Renal cortical epithelial cell (primary cell): Measurements from ENCODE around the gene GTF2B.

GRCh38 chr1:82837851-82838213 lies 1037.1 kb downstream of the ADGRL2 start:
- RRBS, result no CpG with 5 or more reads among the region's 3 CpGs

- RRBS, result no CpG with 5 or more reads among the region's 5 CpGs
Observed at GRCh38 chr1:83746200-83746670, 252.7 kb downstream of the TTLL7 start.

DNA sequence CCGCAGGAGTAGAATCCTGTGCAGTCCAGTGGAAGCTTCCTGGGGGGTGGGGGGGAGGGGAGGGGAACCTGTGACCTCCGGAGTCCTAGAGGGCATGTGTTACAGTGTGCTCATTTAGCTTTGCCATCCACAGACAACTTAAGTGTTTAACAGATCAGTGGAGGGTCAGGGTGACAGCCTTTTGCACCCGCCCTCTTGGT lies 18.1 kb upstream of the PRKACB start:
- RRBS, result no CpG with 5 or more reads among the region's 3 CpGs

- RRBS, result no CpG with 5 or more reads among the region's 7 CpGs
Observed at GRCh38 chr1:84253697-84254316, 47.7 kb upstream of the SAMD13 start.

DNA sequence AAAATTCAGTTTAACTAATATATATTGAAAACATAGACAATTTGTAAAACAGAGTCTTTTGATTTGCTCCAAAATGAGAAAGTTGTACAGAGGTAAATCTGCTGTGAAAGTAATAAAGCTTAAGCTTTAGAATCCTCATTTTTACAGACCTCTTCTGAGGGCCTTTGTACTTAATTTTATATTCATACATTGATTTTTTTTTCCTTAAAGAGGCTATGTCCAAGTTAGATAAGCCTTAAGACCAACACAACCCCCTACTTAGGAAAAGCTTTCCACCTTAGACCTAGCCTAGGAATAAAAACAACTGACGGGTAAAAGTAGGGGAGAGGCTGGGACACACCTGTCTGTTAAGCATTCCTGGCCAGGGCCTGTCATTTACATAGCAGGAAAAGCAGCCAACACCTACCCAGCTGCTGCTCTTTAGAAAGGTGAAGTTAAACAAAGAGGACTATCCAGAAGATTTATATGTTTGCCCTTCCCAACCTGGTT lies 29.2 kb upstream of the SAMD13 start:
- RRBS, result no CpG with 5 or more reads among the region's 1 CpG

- RRBS, result no CpG with 5 or more reads among the region's 2 CpGs
Observed at GRCh38 chr1:84299446-84299738, 2.1 kb upstream of the SAMD13 start.

DNA sequence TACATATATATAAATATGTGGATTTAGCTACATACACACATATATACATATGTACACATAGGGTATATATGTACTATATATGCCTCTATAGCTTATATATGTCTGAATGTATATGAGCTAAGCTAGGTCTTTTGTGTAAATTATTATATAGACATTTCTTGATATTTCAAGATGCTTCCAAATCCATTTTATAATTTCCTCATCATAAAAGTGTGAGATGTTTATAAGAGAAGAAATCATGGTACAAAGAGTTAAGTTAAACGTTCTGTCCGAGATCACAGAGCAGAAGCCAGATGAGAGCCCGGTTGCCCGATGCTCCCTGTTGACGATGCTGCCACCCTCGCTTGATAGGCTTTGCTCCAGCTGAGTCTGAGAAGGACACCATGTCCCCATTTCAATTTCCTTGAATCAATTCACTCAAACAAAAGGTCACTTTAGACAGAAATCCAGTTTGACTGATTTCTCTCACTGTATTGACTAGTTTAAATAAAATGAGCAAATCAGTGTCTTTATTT lies 34.9 kb downstream of the DNASE2B start:
- RRBS, result no CpG with 5 or more reads among the region's 6 CpGs

- RRBS, result no CpG with 5 or more reads among the region's 11 CpGs
Observed at GRCh38 chr1:84619155-84619771, 45.0 kb upstream of the CTBS start.

GRCh38 chr1:84690582-84690989 lies 325 bp upstream of the SSX2IP start:
- RRBS, result 2% methylated on average over 13 of the region's 33 CpGs

- RRBS, result no CpG with 5 or more reads among the region's 1 CpG
Observed at GRCh38 chr1:84692901-84693207, 2.6 kb upstream of the SSX2IP start.

DNA sequence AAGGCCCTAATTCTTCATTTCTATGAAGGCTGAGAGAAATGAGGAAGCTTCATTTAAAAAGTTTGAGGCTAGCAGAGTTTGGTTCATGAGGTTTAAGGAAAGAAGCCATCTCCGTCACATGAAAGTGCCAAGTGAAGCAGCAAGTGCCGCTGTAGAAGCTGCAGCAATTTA lies 2.8 kb upstream of the SSX2IP start:
- RRBS, result no CpG with 5 or more reads among the region's 2 CpGs

GRCh38 chr1:84995529-84996159 lies 1.3 kb downstream of the MCOLN2 start:
- RRBS, result no CpG with 5 or more reads among the region's 9 CpGs

DNA sequence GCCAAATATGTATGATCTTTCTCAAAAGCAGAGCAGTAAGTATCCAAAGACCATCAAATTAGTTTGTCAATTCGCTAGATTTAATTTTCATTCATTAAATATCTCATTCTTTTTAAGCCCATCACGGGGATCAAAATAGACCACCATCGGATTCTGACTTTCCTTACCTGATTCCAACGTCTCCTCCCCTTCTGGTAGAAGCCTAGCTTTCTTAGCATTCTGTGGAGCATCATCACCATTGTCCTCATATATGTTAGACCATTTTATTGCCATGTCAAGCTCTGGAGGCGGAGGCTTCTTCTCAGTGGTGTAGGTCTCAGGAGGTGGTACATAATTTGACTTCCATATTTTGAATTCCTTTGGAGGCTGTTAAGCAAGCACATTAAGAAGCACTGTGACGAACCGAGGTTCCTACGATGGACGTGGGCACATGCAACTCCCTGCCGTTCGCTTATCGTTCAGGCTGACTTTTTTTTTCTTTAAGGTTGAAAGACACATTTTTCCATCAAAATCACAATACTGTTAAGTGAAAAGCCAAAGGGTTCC lies 1.0 kb downstream of the C1orf52 start:
- RRBS, result no CpG with 5 or more reads among the region's 12 CpGs

DNA sequence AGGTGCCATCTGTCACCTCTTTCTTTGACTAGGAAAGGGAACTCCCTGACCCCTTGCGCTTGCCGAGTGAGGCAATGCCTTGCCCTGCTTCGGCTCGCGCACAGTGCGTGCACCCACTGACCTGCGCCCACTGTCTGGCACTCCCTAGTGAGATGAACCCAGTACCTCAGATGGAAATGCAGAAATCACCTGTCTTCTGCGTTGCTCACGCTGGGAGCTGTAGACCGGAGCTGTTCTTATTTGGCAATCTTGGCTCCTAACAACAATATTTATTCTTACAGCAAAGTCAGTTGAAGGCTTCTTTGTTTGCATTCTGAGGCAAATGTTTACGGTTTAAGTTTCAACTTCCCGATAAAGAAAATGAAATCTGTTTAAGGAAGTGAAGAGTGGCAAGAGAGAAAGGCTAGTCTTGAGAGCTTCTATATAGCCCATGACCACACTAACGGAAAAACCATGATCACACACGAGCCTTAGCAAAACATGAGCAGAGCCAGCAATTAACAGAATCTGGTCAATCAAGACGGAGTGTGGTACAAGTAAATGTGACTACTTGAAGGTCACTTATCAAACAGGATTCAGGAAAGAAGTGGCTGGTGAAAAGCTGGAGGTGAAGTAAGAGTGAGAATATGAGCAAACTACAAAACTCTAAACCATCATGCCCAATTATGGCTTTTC lies 122.6 kb upstream of the ZNHIT6 start:
- RRBS, result no CpG with 5 or more reads among the region's 15 CpGs

DNA sequence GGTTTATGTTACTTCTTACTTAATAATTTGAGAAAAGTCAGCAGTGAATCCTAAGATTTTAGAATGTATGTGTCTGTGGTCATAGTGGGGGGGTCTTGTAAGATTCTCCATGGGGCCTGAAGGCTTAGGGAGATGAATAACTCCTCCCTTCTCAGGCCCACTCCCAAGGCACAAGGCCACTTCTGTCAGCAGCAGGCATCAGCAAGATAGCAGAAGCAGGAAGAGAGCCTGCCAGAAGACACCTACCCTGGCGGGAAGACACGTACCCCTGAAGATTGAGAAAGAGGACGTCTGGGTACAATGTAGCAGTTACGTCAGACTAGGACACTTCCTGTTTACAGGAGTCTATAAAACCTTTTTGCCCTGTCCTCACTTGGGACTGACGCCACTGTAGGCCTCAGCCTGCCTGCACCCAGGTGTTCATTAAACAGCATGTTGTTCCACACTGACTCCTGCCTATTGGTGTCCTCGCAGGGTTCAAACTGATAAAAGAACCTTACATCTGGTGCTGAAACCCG lies 56.8 kb downstream of the ODF2L start:
- RRBS, result no CpG with 5 or more reads among the region's 7 CpGs

DNA sequence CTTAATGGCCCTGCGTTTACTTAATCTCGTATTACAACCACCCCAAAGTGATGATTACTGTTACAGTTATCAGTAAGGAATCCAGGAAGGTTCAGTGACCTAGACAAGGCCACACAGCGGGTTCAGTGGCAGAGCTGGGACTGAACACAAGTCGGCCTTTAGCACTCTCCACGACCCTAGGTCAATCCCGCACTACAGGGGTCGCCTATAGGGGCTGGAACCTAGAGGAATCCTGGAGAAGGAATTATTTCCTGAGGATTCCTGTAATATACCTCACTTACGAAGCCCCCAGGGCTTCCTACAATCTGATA lies 821 bp downstream of the ODF2L start:
- RRBS, result no CpG with 5 or more reads among the region's 8 CpGs

GRCh38 chr1:86862527-86862965 lies 51.4 kb downstream of the SELENOF start:
- RRBS, result no CpG with 5 or more reads among the region's 1 CpG

- RRBS, result no CpG with 5 or more reads among the region's 12 CpGs
Observed at GRCh38 chr1:87154227-87154851, 174.3 kb upstream of the LMO4 start.

GRCh38 chr1:87584597-87585025 lies 255.9 kb downstream of the LMO4 start:
- RRBS, result no CpG with 5 or more reads among the region's 1 CpG

- RRBS, result under 1% methylated on average over 8 of the region's 66 CpGs
Observed at GRCh38 chr1:88891087-88892317, at the start of gene GTF2B. TSS of gene GTF2B (minus strand) at chr1:88891567.